Cardiac ventricle fibroblast (primary cell): ENCODE measurements around a stretch of chr21.

DNA sequence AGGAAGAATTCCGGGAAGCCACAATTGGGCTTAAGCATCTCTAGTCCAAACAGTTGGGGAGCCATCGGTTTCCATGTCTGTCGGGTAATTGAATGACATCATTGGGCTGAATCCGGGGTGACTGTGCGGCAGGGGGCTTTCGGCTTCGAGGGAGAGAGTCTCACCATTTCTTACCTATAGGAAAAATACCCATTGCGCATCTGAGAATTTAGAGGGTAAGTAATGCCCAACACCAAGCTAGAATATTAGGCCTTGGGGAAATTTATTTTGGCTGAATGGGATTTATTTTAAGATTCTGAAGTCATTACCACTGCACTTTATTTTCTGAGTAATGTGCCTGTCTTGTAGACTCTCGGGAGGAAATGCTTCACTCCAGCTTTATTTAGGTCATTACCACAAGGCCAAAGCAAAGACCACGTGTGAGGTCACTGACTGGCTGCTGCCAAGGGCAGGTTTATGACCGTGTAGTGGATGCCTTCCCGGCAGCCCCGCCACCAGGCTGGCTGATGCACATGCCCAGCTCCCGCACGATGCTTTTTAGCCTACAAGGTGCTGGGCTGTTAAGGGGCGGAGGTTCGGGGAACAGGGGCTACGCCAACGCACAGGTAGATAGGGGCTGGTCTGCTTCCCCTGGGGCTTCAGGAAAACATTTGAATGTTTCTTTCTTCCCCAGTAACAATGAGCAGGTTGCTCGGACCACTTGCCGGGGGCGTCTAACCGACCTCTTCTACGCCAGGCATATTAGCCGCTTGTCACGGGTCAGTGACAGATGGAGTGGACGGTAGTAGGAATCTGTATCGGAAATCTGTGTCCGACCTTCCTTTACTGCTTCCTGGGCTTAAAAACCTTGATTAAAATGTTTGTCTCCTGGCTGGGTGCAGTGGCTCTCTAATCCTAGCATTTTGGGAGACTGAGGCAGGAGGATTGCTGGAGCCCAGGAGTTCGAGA, 22.9 kb upstream of the UMODL1 start:
- RAMPAGE, long total RNA: no peak

DNA sequence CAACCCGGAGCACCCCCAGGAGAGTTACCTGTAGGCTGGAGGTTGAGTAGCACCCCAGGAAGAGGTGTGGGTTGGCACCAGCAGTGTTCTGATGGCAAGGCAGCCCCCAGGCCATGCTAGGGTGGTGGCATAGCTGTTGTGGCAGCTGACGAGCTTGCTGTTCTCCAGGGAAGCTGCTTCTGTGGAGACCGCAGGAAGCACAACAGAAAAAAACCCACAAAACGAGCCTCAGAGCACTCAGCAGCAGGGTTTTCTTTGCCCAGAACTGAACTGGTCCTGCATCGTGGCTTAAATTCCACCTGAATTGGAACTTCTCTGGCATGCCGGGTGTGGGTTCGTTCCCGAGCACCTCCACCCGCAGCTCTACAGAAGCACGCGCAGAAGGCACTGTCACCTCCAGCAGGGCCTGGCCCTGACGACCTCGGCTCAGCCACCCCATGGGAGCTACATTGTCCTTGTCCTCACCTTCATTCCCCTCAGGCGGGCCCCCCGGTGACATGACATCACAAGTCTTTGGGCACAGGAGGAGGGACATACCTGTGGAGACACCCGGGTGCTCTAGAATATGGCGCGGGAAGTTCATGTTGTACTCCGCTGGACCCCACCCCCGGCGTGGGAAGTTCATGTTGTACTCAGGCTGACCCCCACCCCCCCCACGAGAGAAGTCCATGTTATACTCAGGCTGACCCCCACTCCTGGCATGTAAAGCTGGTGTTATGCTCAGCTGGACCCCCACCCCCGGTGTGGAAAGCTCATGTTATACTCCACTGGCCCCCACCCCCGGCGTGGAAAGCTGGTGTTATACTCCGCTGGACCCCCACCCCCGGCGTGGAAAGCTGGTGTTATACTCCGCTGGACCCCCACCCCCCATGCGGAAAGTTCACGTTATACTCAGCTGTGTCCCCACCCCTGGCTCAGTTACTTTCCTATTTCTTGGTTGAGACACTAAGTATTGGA, 37.4 kb downstream of the UMODL1 start:
- RAMPAGE, long total RNA: no peak

- RAMPAGE, long total RNA: no peak
These were observed 54.7 kb downstream of the UMODL1 start for GRCh38 chr21:42125795-42126151.

- RAMPAGE, long total RNA: no peak
These were observed 48.0 kb upstream of the ABCG1 start for GRCh38 chr21:42170871-42171388.

- RAMPAGE, long total RNA: no peak
These were observed 23.6 kb upstream of the ABCG1 start for GRCh38 chr21:42195261-42195730.

DNA sequence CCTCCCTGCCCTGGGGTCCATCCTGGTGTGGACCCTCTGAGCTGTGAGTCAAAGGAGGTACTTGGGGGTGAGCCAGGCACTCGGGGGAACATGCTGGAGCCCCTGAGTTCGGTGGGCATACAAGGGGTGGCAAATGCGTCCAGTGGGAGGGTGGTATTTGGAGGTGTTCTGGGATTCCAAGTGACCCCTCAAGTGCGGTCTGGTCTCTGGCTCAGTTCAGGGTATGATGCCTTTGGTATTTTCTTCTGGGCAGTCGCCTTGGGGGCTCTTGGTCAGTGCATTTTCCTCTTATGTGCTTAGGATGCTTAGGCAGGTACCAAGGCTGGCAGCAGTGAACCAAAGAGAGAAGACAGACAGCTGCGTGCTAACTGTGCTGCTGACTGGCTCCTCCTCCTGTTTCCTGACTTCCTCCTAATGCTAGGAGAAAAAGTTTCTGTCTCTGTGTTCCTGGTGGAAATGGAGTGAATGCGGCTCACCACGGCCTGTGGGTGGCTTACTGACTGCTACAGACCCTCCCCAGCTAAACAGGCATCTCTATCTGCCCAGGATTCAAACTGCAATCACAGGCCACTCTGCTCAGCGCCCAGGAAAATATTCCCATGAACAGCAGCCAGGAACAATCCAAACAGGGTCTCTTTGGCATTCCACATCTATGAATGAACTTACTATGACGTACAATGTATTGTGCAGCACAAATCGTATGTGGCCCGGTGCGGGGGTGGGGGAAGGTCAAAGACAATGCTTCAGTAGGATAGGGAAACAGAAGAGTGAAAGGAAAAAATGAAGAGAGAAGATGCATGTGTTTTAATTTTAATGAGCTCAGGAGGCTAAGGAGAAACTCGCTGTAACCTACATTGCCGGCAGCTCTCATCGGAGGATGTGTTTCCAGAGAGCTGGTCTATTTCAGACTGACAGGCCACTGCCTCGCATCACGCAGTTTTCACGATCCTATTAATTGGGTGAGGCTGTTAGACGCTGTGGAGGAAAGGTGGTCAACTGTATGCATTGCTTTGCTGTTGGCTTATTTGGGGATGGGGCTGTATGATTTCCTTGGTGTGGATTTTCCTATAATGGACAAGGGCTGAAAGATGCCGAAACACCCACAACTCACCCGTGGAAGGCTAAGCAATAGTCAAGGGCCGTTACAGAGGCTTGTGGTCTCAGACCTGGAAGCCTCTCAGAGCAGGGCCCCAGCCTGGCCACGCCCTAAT, 2.9 kb downstream of the ABCG1 start:
- RAMPAGE, long total RNA: no peak

DNA sequence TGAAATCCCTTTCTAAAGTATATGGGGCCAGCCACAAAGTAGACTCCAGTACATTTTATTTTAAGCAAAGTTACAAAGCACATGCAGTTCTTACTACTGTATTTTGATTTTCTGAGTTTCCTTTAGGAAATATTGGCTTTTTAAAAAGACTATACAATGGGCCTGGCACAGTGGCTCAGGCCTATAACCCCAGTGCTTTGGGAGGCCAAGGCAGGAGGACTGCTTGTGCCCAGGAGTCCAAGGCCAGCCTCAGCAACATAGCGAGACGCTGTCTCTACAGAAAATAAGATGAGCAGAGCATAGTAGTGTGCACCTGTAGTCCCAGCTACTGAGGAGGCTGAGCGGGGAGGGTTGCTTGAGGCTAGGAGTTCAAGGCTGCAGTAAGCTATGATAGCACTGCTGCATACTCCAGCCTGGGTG, 23.1 kb downstream of the ABCG1 start:
- RAMPAGE, long total RNA: no peak

- RAMPAGE, long total RNA: no peak
These were observed 22.3 kb downstream of the TFF3 start for GRCh38 chr21:42292798-42293393.

DNA sequence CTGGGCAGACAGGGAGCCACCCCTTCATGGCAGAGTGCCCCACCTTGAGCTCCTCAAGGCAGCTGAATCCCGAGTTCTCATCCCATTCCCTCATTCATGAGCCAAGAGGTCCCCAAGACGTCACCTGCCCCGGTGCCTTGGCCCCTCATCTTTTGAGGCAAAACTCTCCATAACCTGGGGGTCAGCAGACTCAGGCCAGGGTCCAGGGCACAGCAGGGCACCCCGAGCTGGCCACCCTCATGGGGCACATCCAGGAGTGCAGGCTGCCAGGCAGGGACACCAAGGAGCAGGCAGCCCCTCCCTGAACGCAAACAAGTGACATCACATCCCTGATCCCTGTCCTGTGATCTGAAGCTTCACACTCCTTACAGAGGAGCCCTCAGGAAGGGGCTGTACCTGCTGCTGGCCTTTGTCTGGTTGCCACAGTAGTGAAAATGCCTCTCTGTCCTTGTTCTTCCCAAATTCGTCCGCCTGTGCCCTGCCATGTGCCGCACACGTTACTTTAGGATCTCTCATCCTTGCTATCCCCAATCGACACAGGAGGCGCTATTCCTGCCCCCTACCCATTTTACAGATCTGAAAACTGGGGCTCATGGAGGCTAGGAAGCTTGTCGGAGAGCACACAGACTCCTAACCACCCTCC, 23.4 kb downstream of the UBASH3A start:
- RAMPAGE, long total RNA: no peak

- RAMPAGE, long total RNA: no peak
These were observed 14.0 kb downstream of the SLC37A1 start for GRCh38 chr21:42527201-42528411.

- RAMPAGE, long total RNA: no peak
These were observed 8.2 kb downstream of the PDE9A start for GRCh38 chr21:42661599-42662087.

DNA sequence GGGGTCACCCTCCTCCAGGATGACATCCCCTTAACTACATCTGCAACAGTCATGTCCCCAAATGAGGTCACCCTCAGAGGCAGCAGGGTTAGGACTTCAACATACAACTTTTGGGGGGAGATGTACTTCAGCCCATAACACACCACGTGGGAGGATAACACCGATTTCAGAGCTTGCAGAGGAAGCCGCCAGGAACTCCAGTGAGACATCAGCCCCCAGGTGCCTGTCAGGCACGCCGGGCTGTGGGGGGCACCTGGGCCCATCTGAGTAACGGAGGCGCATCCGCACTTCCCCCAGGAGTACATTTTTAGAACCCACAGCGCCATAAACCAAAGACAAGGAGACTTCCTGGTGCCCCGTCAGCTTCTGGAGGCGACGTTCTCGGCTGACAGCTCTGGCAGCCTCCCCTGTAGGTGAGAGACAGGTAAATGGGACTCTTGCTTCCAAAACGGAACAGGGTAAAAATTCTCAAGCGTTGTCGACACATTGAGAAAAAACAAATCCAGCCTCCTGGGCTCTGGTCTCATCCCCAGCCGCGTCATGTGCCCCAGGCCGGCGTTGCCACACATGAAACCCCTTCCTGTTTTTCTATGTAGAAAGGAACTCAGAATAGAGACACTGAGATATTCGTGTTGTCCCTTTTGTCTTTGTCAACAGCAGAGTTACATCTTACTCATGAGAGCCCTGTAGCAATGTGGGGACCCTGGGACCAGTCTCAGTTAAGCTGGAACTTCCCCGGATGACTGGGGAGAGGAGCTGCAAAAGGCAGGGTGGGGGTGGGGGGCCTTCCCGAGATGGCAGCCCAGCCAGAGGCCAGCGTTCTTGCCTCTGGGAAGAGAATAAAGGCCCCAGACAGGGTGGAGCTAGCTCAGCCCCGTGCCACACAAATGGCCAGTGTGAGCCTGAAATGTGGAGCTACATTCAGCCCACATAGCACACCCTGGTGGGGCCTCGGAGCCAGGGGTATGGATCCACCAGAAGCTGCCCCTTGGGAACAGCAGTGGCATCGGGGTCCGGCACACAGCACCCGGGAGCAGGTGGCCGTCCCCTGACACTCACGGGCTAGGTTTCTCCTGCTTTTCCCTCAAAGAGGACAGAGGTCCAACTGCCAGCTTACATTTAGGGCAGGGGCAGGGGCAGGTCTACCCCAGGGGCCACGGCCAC, 93.5 kb downstream of the PDE9A start:
- RAMPAGE, long total RNA: no peak

- RAMPAGE, long total RNA: no peak
These were observed 46.2 kb downstream of the WDR4 start for GRCh38 chr21:42832772-42833805.

GRCh38 chr21:42837700-42838434, 41.5 kb downstream of the WDR4 start:
- RAMPAGE, long total RNA: no peak

DNA sequence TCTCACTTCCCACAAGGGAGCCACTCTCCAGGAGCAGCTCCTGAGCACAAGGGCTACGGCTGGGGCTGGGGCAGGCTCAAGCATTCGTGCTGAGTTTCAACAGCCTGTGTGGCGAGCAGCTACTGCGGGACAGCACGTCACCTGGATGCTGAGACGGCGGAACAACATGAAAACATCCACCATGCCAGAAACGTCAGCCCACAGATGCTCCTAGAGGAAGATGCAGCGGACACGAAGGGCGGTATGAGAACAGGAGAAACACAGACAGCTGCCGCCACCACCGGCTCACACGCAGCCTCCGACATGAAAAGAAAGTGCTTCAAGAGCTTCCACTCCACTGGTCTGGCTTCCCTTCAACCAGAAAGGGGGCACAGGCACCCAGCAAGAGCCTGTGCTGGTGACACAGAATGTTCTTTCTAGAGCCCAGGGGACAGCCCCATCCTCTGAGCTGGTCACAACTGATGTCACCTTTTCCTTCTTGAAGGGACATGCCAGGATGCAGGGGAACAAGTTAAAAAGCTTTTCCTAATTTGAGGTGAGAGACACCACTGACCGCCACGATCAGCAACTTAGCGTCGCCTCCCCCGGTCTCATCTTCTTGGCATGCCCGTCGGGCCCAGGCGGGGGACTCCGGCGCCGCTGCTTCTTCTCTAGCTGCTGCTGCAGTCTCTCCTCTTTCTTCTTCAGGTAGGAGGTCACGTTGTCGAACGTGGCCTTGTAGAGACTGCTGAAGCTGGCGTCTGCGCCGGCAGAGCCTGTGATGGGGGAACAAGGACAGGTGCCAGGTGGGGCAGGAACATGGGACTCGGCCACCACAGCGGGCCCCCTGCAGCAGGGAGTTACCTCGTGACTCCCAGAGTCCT, 29.6 kb downstream of the WDR4 start:
- RAMPAGE, long total RNA: no peak

DNA sequence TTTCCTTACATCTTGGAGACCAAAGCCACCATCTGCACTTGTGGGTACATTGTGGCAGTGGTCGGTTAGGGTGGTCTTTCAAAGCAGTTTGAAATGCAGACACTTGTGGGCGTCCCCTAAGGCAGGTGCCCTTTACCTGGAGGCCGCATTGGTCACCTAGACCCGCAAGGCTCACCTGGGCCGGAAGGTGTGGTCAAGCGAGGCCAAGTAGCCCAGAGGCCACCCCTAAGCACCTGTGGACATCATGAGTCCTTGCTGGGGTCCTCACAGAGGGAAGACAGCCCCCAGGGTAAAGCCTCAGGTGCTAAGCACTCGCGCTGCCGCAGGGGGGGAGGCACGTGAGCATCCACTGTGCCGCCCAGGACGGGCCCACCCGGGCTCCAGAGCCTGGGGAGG, 702 bp upstream of the PKNOX1 start:
- RAMPAGE, long total RNA: no peak

DNA sequence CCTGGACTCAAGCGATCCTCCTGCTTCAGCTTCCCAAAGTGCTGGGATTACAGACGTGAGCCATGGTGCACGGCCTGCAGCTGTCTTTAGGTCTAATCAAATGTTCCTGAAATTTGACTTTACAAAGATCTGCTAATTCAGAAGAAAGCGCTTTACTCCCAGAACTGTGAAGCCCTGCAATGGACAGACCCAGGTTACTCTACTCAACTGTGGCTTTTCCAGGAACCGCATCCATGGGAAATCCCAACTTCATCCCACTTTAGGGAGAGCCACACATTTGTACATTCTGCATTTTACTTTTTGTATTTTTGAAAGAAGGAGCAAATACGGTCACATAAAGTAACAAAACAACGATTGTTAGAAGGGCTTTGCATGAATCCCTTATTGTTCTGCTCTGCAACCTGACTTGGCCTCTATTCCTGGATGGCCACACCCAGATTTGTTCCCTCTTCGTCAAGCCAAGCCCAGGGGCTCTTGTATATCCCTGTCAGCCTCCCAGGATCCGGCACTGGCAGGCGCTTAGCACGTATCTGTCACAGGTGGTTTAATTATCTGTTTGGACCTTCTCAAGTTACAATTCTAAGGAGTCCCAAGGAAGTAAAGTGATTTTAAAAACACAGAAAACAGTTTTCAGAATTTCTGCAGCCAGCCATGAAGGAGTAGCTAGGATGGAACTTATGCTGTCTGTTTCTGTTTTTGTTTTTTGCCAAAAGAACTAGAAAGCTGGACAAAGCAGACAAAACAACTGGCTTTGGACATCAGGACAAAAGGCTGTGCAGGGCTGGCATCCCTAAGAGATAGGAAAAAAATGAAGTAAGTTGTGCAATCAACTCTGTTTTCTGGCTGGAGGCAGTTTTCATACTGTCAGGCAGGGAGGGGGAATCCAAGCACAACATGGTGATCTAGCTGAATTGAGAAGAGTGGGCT, 28.0 kb downstream of the CRYAA start:
- RAMPAGE, long total RNA: no peak

DNA sequence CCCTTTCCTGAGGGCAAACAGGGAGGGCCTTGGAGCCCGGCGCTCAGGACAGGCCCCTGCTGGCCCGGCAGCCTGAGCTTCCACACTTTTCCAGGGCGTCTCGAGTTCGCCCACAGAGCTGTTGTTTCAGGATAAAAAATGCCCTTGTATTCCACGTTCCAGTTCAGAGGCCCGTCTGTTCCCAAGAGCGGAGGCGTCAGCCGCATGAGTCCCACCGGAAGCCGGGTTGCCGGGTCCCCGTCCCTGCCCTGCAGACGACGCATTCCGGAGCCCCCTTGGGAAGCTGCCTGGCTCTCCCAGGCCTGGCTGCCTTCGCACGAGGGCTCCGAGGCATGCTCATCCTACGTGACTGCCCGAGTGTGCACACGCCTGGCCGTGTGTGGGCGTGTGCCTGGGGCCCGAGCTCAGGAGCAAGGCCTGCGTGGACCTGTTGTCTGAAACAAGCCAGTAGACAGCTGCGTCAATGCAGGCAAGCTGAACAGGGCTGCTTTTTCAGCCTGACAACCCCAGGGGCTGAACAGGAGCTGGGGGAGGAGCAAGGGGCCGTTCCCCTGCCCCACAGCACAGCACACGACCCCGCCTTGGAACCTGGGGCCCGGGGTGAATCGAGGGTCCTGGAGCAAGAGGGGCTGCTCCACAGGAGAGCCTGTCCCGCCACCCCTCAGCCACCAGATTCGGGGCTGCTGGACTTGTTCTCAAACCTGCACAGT, 125.8 kb downstream of the SIK1 start:
- RAMPAGE, long total RNA: no peak

DNA sequence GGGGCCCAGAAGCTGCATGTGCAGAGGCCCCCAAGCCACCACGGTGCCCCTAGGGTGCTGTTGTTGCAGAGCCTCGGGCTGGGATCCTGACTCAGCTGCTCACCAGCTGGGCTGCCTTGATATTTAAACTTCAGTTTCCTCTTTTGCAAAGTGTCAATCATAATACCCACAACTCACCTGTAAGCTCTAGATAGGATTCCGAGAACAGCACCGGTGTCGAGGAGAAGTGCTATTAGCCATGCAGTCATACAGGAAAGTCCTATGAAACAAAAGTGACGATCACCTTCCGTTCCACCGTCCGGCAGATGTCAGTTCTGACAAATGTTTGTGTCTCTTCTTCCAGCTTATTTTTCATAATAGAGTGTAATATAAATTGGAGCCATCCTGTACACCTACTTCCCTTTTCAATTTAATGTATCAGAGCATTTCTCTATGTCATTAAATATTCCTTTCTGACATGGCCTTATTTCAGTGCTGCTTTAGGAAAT, 100.9 kb downstream of the SIK1 start:
- RAMPAGE, long total RNA: no peak

DNA sequence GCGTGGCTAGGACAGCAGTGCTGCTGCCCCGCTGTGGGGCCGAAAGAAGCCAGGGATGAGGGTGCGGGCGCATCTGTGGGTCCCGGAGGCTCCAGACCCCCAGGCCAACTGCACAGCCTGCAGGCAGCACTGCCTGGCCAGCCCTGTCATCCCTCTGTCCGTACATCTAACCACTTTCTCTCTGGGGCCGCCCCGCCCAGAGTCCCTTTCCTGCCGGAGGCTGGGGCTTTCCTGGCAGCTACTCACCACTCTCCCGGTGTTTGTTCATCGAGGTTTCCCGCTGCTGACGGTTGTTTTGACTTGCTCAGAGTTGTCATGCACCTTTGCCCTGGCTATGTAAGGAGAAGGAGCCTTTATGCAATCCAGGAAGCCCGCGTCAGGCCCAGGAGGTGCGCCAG, 50.9 kb upstream of the SIK1 start:
- RAMPAGE, long total RNA: no peak